ENCODE results near the genes RNF215 and SLC35E4.

DNA sequence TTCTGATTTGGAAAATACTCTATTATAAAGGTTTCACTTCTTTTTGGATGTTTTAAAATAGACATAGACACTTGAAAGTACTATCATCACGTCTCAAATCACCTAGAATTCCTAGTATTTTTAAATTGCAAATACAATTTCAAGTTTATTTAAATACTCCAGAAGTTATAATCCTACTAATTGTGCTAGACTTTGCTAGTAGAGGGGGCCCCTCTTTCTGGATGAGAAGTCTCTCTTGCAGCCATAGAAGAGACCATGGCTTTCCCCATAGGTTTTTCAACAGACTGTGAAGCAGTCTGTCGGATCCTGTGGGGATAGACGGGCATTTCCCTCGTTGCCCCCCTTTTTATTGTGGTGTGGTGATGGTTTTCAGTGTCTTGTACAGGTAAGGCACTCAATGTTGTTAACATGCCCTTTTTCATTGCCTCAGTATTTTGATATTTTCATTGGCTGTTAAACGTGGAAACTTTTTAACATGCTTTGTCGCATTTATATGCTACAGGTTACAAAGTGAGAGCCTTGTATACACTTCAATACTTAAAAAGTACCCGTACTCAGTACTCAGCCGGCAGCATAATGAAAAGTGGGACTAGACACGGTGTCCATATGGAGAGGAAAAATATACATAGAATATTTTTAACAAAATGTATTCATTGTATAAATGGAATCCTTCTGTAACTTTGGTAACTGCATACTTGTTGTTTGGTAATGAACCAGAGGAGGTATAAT lies 16.4 kb upstream of the GAS2L1 start:
- PRO-cap, 7 experiments: no peak in any of the 7 experiments
- RAMPAGE, long total RNA, 2 experiments: no peak in any of the 2 experiments

DNA sequence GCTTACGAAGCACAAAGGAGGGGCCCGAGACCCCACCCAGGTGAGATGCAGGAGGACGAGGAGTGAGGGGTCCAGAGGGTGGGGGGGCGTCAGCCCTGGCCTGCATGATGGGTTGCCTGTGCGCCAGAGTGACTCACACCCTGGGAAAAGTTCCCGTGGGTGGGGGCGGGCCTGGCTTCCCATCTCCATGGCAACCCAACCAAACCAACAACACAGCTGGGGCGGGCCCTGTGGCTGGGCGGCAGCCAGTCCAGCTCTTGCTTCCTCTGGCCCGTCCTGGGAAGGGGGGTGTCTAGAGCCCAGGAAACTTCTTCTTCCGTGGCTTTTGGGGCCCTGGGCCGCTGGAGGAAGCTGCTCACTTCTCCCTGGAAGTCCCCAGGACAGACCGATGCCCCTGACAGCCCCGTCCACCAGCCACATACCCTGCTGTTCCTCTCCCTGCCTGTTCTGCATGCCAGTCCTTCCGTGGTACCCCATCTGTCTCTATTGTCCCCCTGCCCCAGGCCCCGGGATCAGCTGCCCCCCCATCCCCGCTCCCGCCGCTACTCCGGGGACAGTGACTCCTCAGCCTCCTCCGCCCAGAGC lies 4.4 kb downstream of the RASL10A start:
- PRO-cap, 7 experiments: peak in 3 of 7 experiments; most common plus-strand start position 321 of the sequence (in 2); most common minus-strand start position 120 of the sequence (in 2)
- RAMPAGE, long total RNA, 2 experiments: no peak in any of the 2 experiments

DNA sequence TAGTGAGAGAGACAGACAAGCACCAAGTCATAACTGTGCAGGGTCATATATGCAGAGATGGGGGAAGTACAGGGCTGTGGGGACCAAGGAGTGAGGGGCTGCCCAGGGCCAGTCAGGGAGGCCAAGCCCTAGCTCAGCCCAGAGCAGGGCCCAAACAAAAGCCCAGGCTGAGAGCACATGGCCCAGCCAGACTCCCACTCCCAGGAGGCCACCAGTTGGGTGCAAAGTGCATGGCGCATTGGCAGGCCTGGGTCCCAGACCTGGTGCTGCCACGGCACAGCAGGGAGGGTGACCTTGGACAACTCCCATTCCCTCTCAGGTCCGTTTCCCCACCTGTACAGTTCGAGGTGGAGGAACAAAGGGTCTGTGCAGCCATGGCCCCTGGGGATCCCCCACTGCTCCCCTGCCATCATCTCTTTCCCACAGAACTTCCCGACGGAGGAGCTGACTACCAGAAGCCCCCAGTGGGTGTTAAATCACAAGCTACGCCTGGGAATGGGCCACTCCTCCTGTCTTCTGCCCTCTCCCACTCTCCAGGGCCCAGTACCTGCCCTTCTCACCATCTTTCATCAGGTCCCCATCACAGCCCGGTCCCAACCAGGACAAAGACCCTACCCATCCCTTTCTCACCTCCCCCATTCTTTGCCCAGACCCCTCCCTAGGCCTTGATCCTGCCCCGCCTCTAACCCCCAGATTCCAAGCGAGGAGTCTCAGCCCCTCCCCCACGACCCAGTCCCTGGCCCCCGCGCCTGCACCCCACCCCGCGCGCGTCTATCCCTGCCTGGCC lies 532 bp downstream of the NIPSNAP1 start:
- PRO-cap, 7 experiments: no peak in any of the 7 experiments
- RAMPAGE, long total RNA, 2 experiments: no peak in any of the 2 experiments

GRCh38 chr22:29618173-29618479 lies 14.7 kb downstream of the NF2 start:
- PRO-cap, 7 experiments: no peak in any of the 7 experiments
- RAMPAGE, long total RNA, 2 experiments: no peak in any of the 2 experiments

DNA sequence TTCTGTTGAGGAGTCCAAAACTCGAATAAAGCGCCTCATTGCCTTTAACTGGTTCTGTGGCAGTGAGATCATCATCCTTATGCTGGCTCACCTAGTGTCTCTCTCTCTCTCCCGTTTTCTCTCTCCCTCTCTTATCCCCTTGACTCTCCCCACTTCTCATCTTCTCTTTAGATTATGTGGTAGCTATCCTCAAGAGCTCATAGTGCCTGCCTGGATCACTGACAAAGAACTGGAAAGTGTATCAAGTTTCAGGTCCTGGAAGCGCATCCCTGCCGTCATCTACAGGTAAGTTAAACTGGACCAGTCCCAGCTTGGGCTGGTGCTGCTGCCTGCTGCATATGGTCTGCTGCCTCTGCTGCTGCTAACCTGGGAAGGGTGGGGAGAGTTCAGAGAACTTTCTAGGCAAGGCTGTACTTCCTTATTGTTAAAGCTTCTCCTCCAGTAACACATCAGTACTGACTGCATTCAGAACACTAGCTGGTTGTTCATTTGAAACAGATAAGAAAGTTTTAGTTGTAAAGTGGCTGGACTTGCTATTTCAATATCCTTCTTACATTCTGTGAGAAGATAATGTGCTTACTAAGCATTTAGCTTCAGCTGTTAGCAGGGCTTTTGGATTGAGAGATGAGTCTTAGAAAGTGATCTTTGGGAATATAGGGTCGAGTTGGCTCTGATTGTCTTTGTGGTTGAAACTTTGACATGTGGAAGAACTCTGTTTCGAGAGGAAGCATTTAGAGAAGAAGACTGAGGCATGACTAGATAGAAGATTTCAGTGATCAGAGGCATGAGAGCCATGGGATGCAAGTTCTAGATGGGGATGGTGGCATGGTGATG lies 77.3 kb upstream of the HORMAD2 start:
- PRO-cap, 7 experiments: no peak in any of the 7 experiments
- RAMPAGE, long total RNA, 2 experiments: no peak in any of the 2 experiments

DNA sequence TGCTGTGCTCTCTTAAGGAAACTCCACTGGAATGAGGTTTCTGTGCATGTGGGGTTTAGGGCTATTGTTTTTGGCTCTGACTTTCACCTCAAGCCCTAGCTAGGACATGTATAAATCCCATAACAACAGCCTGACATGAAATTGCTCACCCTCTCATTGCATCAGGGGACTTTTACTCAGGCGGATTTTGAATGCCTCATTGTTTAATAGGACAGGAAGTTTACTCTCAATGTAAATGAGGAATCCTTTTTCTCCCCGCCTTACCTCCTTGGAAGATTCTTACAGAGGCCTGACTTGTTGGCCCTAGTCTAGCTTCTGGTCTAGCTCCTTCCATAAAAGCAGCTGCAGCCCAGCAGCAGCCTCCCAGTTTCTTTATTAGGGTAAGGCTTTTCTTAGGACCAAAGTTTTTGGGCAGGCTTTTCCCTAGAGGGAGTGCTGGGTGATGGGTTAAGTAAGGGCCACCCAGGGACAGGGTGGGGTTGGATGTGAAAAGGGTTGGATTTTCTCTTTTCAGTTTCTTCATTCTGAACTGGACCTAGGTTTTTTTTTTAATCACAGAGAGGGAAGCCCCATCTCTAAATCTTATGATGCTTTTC lies 49.8 kb downstream of the LIF start:
- PRO-cap, 7 experiments: no peak in any of the 7 experiments
- RAMPAGE, long total RNA, 2 experiments: start-site peak on the plus strand in 1 of 2 experiments, centred at position 286 of the sequence, 5 reads per replicate

DNA sequence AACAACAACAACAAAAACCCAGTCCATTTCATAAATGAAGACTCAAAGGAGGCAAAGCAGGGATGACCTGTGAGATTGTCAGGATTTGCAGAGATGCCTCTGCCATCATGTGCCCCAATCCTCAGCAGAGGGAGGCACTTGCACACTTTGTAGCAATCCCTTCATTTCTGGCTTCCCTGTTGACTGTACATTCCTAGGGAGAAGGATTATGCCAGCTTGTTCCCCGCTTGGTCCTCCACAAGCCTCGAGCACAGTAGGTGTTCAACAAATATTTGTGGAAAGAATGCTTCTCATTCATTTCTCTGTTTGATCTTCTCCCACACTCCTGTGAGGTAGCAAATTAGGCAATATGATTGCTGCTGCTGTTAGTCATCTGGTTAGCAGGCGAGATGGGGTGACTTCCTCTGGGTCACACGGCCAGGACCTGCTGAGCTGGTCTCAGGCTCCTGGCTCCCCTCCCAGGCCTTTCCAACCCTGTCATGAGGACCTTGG lies 34.1 kb downstream of the LIF start:
- PRO-cap, 7 experiments: no peak in any of the 7 experiments
- RAMPAGE, long total RNA, 2 experiments: no peak in any of the 2 experiments

DNA sequence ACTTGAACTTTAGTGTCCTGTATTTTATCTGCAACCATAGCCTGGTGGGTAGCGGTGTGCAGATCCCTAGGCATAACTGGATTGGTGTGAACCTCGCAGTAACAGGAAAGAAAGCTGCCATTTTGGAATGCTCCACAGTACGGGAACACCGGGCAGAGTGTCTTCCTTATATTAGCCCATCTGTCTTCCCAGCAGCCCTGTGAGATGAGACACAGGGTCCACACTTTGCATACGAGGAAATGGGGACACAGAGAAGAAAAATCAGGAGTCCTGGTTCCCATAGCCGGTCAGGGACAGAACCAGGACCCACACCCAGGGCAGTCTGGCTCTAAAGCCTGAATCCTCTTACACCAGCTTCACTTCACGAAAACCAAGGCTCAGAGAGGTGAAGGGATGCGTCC lies 15.5 kb downstream of the LIF start:
- PRO-cap, 7 experiments: no peak in any of the 7 experiments
- RAMPAGE, long total RNA, 2 experiments: no peak in any of the 2 experiments

GRCh38 chr22:30253034-30253786 lies 6.7 kb upstream of the LIF start:
- PRO-cap, 7 experiments: no peak in any of the 7 experiments
- RAMPAGE, long total RNA, 2 experiments: no peak in any of the 2 experiments

- PRO-cap, 7 experiments: peak in 4 of 7 experiments; most common plus-strand start chr22:30266034 (in 3); most common minus-strand start chr22:30265824 (in 1)
- RAMPAGE, long total RNA, 2 experiments: no peak in any of the 2 experiments
Measured at GRCh38 chr22:30265677-30266557, 734 bp downstream of the OSM start.

DNA sequence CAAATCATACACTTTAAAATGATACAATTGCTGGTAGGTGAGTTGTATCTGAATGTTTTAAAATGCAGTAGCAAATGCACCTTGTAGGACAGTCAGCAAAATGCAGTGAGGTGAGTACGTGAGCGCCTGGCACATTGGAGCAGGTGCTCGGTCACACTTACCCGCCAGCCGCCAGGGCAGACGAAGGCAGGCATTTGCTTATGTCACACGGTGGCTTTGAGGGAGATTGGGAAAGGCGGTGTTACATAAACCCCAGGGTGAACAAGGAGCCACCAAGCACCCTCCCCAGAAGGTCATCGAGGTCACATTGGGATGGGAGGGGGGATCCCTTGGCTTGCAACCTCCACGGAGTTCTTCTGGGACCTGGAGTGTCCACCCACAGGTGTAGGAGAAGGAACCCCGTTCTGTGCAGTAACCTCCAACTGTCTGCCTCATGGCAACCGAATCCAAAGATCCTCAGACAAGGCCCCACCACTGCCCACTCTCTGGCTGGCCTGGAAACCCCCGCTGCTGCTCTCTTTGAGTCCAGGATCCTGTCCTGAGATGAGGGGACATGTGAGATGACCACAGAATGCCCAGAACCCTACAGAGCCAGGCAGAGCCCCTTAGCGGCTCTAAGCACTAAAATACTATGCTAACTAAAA lies 6.7 kb upstream of the OSM start:
- PRO-cap, 7 experiments: no peak in any of the 7 experiments
- RAMPAGE, long total RNA, 2 experiments: no peak in any of the 2 experiments

GRCh38 chr22:30306722-30306945 lies 17.3 kb upstream of the CASTOR1 start:
- PRO-cap, 7 experiments: no peak in any of the 7 experiments
- RAMPAGE, long total RNA, 2 experiments: no peak in any of the 2 experiments

- PRO-cap, 7 experiments: peak in 4 of 7 experiments; most common plus-strand start chr22:30317473 (in 3)
- RAMPAGE, long total RNA, 2 experiments: no peak in any of the 2 experiments
Measured at GRCh38 chr22:30317364-30317610, 9.5 kb downstream of the TBC1D10A start.

DNA sequence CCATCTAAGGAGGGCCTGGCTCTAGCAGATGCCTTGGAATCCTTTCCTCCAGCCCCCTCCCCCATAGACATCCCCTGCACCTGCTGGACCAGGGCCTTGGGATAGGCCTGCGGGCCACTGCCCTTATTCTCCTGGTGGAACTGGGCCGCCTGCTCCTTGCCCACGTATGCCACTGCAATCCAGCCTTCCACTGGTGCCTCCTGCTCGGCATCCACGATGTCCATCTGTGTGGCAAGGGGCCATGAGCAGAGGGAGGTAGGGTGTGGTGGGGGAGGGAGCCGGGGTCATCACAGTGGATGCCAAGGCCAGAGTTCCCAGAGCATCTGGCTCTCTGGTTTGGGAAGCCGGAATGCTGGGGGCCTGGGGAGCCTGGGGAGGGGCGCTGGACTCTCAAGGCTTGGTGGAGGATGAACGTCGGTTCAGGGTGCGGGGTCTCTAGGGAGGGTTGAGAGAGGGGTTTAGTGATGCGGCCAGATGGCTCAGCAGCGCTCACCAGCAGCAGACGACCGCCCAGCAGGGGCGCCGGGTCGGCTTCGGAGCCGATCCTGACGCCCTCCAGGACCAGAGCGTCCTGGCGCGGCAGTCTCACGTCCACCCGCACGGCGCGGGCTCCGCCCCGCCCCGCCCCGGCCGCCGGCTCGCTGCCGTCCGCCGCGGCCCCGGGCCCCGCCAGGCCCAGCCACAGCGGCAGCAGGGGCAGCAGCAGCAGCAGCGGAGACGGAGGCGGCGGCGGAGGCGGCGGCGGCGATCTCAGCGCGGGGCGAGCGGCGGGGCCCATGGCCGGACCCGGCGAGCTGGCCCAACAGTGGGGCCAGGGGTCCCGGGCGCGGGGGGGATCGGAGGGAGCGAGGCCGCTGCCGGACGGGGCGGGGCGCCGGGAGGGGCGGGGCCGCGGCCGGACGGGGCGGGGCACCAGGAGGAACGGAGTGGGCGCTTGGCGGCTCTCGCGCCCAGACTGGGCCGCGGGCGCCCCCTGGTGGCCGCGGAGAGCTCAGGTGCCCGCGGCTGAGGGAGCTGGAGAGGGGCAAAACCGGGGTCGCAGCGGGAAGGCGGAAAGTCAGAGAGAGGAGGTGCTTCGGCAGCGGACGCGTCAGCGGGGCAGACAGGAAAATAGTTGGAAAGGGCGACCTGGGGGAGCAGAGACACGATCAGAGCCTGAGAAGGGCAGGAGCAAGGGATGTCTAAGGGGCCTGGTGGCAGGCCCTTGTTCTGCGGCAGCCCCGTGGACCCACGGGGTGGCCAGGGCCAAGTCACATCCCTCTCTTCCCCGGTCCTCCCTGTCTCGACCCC lies at the start of gene RNF215:
Gene RNF215 (minus strand): TSS at position 876 of the 1,290 bp plus-strand sequence.
- PRO-cap, 7 experiments: peak in 7 of 7 experiments; most common plus-strand start position 672 of the sequence (in 1); most common minus-strand start position 856 of the sequence (in 6)
- RAMPAGE, long total RNA, 2 experiments: no peak in any of the 2 experiments

GRCh38 chr22:30564699-30565115 lies 9.8 kb downstream of the GAL3ST1 start:
- PRO-cap, 7 experiments: no peak in any of the 7 experiments
- RAMPAGE, long total RNA, 2 experiments: no peak in any of the 2 experiments

- PRO-cap, 7 experiments: no peak in any of the 7 experiments
- RAMPAGE, long total RNA, 2 experiments: no peak in any of the 2 experiments
Measured at GRCh38 chr22:30572762-30573360, 1.6 kb downstream of the GAL3ST1 start.

- PRO-cap, 7 experiments: peak in 7 of 7 experiments; most common plus-strand start chr22:30635781 (in 4); most common minus-strand start chr22:30635430 (in 3)
- RAMPAGE, long total RNA, 2 experiments: no peak in any of the 2 experiments
Measured at GRCh38 chr22:30635251-30636359, at the start of gene SLC35E4. Gene SLC35E4, plus strand, starts transcription at chr22:30635781.

DNA sequence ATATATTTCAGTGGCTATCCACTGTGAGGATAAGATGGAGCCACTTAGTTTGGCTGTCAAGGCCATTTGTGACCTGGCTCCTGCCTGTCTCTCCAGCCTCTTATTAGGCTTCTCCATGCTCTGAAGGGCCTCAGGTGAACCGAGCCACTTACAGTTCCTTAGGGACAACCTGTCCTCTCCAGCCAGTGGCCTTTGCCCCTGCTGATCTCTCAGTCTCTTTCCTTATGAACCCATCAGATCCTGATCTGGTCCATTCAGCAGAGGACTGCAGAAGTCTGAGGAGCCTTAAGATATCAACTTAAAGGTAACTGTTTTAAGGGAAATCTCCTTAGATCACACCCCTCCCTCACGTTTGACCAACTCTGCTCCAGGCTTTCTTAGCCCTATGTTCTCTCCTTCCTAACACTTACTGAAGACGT lies 2.4 kb downstream of the DUSP18 start:
- PRO-cap, 7 experiments: no peak in any of the 7 experiments
- RAMPAGE, long total RNA, 2 experiments: no peak in any of the 2 experiments

DNA sequence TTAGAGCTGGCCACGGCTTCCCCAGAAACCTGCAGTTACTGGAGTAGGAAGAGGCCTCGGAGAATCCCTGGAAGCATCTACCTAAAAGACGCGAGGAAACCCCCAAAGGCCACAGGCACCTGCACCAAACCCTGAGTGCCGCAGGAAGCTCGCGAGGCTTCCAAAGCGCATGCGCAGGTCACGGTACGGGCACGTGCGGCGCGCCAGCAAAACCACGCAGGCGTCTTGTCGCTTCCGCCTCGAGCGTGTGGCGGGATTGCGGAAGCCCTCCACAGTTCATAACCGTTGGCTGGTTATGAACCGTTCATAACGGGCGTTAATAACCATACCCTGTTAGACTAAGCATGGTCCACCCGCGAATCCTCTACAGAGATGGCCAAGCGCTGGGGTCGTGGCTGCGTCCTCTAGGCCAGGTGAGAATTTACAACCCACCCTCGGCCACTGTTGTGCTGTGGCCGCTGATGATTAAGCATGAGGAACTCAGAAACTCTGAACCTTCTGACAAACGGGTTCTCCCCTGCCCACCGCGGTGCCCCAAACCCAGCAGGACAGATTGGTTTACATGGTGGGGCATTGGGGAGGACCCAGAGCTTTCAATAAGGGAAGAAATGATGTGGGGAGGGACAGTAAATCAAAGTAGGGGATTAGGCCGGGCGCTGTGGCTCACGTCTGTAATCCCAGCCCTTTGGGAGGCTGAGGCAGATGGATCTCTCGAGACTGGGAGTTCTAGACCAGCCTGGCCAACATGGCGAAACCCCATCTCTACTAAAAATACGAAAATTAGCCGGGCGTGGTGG lies 46.3 kb downstream of the MORC2 start:
- PRO-cap, 7 experiments: peak in 7 of 7 experiments; most common plus-strand start position 237 of the sequence (in 4); most common minus-strand start position 137 of the sequence (in 5)
- RAMPAGE, long total RNA, 2 experiments: start-site peak on the minus strand in 2 of 2 experiments, centred at positions 147 to 154 of the sequence, 11 to 16 reads per replicate

- PRO-cap, 7 experiments: no peak in any of the 7 experiments
- RAMPAGE, long total RNA, 2 experiments: no peak in any of the 2 experiments
Measured at GRCh38 chr22:30948722-30949110, 19.9 kb downstream of the MORC2 start.

All from ovary (tissue), 7 donors.